ENCODE measurements around a stretch of chr1.

GRCh38 chr1:198932234-198932591 is 293.4 kb downstream of the PTPRC start:
- PRO-cap = no peak

GRCh38 chr1:199646913-199647296 is 380.6 kb upstream of the NR5A2 start:
- PRO-cap = no peak

- PRO-cap = no peak
Measured at GRCh38 chr1:200072616-200072930, 45.1 kb downstream of the NR5A2 start.

GRCh38 chr1:200104341-200104562 is 76.7 kb downstream of the NR5A2 start:
- PRO-cap = no peak

GRCh38 chr1:200410482-200410927 is 669 bp upstream of the ZNF281 start:
- PRO-cap = unidirectional peak, minus-strand start at chr1:200410715

- PRO-cap = no peak
Measured at GRCh38 chr1:200862140-200862558, 10.6 kb upstream of the GPR25 start.

DNA sequence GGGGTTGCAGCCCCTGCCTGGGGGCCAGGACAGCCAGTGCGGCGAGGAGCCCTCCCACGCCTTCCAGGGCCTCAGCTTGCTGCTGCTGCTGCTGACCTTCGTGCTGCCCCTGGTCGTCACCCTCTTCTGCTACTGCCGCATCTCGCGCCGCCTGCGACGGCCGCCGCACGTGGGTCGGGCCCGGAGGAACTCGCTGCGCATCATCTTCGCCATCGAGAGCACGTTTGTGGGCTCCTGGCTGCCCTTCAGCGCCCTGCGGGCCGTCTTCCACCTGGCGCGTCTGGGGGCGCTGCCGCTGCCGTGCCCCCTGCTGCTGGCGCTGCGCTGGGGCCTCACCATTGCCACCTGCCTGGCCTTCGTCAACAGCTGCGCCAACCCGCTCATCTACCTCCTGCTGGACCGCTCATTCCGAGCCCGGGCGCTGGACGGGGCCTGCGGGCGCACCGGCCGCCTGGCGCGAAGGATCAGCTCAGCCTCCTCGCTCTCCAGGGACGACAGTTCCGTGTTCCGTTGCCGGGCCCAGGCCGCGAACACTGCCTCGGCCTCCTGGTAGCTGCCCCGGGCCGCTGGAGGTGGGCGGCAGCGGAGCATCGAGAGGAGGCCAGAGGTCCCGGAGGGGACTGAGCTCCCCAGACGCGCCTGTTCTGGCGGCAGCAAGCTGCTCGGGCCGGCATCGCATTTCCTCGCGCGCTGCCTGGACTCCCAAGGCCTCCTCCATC is 949 bp downstream of the GPR25 start:
- PRO-cap = no peak

GRCh38 chr1:200902502-200903252 is 8.0 kb downstream of the INAVA start:
- PRO-cap = no peak

- PRO-cap = bidirectional peak, plus-strand start at chr1:200907839, minus-strand start at chr1:200907782
Measured at GRCh38 chr1:200907603-200907944, 12.9 kb downstream of the INAVA start.

DNA sequence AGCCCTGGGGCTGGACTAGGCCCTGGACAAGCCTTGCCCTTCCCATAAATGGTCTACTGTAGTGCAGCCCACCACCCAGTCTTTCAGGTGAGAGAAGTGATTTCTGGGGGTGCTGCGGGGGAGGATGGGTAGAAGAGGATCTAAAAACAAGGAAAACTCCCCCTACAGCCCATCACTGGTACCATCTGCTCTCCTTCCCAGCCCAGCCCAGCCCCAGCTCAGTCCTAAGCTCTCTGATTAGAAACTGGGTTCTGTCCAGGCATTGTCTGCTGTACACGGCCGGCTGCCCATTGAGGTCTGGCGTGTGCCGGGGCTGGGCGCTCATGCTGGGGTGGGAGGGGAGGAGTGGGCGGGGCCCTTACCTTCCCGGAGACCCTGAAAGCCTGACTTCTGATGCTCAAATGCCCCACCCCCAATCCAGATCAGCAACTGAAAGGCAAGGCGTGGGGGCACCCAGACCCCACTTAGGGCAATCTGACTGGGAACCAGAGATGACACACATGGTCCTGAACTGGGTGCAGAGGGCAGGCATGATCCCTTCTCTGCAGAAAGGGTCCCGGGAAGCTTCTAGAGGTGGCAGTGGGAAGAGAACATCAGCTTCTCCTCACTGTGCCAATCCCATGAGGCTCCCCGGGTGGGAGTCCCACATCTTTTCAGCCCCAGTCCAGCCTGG is 2.4 kb downstream of the KIF21B start:
- PRO-cap = no peak

DNA sequence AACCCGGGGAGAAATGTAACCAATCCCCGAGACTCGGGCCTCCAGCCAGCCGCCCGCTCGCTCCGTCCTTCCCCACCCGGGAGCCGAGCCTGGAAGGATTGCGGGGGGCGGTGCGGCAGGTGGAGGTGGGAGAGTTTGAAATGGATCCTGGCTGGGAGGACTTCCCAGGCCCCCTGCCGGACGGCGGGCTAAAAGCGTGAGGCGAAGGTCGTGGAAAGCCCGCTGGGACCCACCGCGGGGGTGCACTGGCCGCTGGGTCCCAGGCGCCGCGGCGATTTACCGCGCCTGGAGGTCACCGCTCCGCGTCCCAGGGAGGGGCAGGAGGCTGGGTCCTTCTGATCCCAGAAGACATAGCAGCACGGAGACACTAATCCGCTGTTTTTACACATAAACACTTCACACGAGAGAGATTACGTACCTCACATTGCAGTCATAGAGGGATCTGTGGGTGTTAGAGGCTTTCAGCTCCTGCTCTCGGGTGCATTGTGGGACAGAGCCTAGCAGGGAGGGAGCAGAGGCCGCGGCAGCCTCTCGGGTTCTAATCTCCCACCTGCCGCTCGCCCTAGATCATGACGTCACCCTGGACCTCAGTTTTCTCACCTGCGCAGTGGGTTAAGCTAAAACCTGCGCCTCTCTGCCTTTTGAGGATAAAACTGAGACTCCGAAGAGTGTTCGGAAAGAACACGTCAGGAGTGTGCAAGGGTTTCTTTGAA is 17.0 kb upstream of the TMEM9 start:
- PRO-cap = unidirectional peak, minus-strand start at position 485 of the sequence

GRCh38 chr1:201274481-201274996 is 8.8 kb upstream of the PKP1 start:
- PRO-cap = no peak

- PRO-cap = no peak
Measured at GRCh38 chr1:201307739-201308514, 24.6 kb downstream of the PKP1 start.

GRCh38 chr1:201365577-201366093 is 11.8 kb downstream of the TNNT2 start:
- PRO-cap = no peak

GRCh38 chr1:201466230-201467145 is 2.5 kb downstream of the PHLDA3 start:
- PRO-cap = no peak

DNA sequence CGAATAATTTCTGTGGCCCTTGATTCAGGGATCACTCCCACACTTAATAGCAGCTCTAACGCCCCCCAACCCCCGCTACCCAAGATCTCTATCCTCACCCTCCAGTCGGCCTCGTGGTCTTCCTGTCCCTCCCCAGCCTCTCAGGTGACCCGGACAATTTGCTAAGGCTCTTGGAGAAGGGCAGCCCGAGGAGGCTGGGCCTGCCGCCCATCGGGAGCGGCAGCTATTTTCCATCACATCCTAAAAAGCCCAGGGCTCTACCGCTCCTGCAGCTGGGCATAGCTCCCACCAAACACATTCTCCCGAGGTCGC is 12.0 kb upstream of the PHLDA3 start:
- PRO-cap = no peak

GRCh38 chr1:201504273-201504848 is 2.6 kb downstream of the CSRP1 start:
- PRO-cap = no peak

- PRO-cap = no peak
Measured at GRCh38 chr1:201515241-201515808, 8.4 kb upstream of the CSRP1 start.

DNA sequence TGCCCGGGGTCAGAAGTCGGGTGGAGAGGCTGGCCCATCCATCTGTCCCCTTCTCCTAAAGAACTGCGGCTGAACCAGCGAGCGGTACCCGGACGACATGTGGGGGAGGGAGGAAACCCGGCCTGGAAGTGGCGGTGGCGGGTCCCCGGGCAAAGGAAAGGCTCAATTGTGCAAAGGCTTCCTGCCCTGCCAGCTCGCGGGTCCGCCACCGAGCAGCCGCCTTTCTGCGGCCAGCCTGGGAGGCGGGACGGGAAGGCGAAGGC is 410 bp upstream of the NAV1 start:
- PRO-cap = bidirectional peak, plus-strand start outside the sequence, minus-strand start at position 237 of the sequence

GRCh38 chr1:201555467-201555930 is 16.6 kb downstream of the NAV1 start:
- PRO-cap = no peak